Mesothelial cell of epicardium (in vitro differentiated cells): ENCODE results near the gene AKIRIN1.

GRCh38 chr1:38815838-38816595, 43.6 kb downstream of the RRAGC start:
- PRO-cap, result no peak

GRCh38 chr1:38990753-38991414, at the start of gene AKIRIN1:
TSS of gene AKIRIN1 (plus strand) at chr1:38991276.
- PRO-cap, result bidirectional peak, plus-strand start at chr1:38991288, minus-strand start at chr1:38991133

- PRO-cap, result no peak
These were observed 9.3 kb downstream of the NDUFS5 start for GRCh38 chr1:39035406-39035795.

DNA sequence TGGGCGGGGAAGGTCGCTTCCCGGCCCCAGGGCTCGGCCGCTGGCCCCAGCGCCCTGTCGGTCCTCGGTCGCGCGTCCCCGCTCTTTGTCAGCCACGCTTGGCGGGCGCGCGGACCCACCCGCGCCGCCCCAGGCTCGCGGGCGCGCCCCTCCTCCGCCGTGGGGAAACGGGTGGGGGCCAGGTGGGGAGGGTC, 55.6 kb downstream of the NDUFS5 start:
- PRO-cap, result no peak

DNA sequence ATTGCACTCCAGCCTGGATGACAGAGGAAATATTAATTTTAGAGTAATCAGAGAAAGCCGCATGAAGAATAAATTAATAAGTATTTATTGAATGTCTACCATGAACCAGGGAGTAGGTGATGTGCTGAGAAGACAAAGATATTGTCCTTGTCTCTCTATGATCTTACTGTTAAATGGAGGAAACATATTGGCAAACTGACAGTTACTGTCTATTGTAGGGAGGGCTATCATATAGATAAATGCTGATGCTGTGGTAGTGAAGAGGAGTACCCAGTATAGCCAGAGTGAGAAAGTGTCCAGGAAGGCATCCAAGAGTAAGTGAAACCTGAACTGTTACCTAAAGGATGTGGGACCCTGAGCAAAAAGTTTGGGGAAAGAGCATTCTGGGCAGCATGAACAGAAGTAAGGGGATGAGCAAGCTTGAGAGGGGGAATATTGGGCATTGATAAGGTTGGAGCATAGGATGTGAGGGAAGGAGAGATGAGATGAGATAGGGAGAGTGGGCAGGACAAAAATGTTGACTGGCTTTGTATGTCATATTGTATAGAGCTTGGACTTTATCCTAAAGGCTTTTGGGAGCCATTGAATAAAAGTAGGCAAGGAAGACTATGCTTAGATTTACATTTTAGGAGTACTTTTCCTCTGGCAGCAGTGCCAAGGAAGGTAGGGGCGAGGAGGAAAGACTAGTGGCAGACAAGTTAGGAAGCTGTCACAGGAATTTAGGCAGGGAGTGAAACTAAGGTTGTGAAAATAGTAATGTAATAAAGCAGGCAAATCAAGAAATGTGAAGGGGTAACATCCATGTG, 88.6 kb downstream of the NDUFS5 start:
- PRO-cap, result no peak

DNA sequence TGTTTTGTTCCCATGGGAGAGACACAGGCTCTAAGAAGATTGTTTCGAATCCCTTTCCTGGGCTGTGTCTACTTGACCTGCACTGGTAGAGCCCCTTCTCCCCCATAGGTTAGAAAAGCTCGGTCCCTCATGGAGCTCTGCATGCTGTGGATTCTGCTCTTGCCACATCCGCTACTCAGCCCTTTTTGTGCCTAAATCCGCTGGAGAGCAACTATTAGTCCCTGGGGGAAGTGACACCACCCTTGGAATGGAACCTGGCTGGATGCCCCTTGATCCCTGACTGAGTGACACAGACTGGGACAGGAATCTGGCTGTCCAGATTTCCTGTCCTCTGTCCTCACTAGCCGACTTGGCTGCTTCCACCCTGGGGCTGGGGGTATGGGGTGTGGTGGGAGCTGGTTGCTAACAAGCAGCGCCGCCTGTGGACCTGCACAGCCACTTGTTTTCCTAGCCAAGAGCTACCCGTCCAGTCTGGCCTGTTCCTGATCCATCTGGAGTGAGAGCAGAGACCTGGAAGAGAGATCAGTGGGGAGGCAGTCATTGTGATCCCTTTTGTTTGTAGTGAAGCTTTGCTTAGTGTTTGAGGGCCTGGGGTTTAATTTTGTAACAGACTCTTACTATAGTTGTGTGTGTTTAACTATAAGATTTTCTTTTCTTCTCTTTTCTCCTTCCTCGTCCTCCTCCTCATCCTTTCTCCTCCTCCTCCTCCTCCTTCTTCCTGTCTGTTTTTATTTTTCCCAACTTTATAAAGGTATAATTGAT, 71.5 kb upstream of the MACF1 start:
- PRO-cap, result no peak

- PRO-cap, result no peak
These were observed 20.7 kb upstream of the MACF1 start for GRCh38 chr1:39183621-39184415.

DNA sequence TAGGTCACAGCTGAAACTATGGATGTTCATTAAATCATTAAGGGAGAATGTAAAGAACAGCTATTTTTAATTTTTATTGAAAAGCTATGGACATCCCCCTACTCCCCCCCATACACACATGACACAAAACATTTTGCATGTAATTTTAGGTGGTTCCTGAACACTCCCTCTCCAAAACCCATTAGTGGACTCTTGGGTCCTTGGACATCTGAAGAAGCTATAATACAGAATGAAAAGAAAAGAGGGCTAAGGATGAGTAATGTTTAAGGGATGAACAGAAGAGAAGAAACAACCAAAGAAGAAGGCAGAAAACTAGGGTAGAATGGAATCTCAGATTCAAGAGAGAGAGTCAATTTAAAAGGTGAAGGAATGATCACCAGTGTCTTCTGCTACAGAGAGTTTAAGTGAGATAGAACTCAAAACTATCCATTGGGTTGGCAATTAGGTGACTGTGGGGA, 19.6 kb downstream of the MACF1 start:
- PRO-cap, result no peak

- PRO-cap, result no peak
These were observed 77.6 kb downstream of the MACF1 start for GRCh38 chr1:39281972-39282629.

GRCh38 chr1:39335549-39336680, 131.4 kb downstream of the MACF1 start:
- PRO-cap, result no peak

- PRO-cap, result no peak
These were observed 140.7 kb upstream of the BMP8A start for GRCh38 chr1:39350656-39351140.

GRCh38 chr1:39367934-39368637, 123.3 kb upstream of the BMP8A start:
- PRO-cap, result no peak

DNA sequence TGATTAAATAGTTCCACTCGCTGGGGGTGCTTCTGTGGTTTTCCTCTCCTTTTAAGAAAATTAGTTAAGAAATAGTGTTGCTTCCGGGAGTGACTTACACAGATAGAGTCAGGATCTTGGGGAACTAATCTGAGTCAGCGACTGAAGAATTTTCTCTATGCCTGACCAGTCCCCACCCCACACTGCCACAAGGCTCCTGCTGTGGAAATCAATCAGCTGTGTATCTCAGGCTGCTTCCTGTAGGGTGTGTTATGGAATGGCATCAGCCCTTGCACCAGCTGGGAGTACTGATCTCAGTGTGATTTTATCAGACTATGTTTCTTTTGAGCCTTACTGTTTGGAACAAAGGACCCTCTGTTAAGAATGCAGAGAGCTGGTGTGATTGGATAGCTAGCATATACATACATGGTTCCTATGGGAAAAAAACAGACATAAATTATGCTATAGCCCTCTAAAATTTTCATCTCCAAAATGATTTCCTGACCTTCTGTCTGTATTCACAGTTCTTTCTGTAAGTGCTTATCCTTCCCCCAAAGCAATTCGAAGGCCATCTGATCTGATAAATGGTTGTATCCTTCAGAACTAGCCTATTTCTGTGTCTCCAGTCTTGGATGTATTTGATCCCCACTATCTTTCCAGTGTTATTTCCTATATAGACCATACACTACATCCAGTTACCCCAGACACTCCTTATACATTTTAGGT, 92.7 kb upstream of the BMP8A start:
- PRO-cap, result no peak

- PRO-cap, result no peak
These were observed 79.4 kb upstream of the BMP8A start for GRCh38 chr1:39411691-39412776.

DNA sequence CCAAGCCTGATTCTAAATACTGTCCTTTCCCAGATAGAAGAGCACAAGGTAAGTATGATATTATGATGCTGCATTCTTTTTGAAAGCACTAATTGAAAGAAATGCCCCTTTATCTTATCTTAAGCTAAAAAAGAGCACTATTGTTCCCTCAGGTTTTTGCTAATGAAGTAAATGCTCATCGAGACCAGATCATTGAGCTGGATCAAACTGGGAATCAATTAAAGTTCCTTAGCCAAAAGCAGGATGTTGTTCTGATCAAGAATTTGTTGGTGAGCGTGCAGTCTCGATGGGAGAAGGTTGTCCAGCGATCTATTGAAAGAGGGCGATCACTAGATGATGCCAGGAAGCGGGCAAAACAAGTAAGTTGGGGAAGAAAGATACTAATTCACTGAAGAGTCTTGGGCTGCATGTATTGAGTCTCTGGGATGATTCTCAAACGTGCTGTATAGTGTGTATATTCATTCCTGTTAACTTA, 43.9 kb upstream of the BMP8A start:
- PRO-cap, result no peak

- PRO-cap, result no peak
These were observed 32.2 kb downstream of the PABPC4 start for GRCh38 chr1:39544345-39544846.

GRCh38 chr1:39560222-39560879, 16.2 kb downstream of the PABPC4 start:
- PRO-cap, result no peak

GRCh38 chr1:39572132-39573079, 4.2 kb downstream of the PABPC4 start:
- PRO-cap, result no peak

- PRO-cap, result no peak
These were observed 16.5 kb downstream of the HEYL start for GRCh38 chr1:39622818-39623516.

GRCh38 chr1:39770160-39770525, 1.0 kb downstream of the OXCT2 start:
- PRO-cap, result no peak